Mesenchymal stem cell of the bone marrow (primary cell): Measurements from ENCODE around the gene SMARCA2.

GRCh38 chr9:225042-225613, 10.5 kb downstream of the DOCK8 start:
- CAGE, long polyA plus RNA, result no peak

DNA sequence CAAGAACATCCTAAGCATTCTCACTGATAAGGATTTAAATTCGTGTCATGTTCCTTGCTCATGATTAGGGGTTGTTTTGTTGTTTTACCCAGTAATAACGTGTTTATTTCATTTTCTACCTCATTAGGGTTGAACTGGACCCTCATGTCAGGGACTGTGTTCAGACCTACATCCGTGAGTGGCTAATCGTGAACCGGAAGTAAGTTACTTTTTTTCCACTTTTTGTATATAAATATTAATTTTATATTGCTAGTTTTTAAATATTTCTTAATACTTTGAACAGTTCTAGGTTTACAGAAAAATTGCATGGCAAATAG, 74.7 kb downstream of the DOCK8 start:
- CAGE, long polyA plus RNA, result no peak

- CAGE, long polyA plus RNA, result no peak
These were observed 65.0 kb upstream of the KANK1 start for GRCh38 chr9:439417-439917.

GRCh38 chr9:585928-586556, 81.5 kb downstream of the KANK1 start:
- CAGE, long polyA plus RNA, result no peak

DNA sequence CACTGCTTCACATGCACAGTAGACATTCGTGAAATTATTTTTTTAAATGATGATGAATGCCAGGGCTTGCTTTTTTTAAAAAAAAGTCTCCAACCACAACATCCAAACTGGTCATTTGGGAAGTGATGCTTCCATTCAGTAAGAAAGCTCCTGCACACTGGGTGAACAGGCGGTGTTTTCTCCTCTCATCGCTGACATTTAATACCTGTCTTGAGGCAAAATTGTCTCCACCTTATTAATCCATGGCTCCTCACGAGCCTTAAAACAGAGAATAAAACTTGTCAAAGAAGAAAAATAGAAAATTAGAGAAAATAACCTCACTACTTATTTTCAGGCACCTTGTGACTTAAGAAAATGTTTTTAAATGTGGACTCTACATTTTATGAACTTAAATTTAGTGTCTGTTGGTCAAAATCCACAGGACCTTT, 114.2 kb downstream of the KANK1 start:
- CAGE, long polyA plus RNA, result no peak

DNA sequence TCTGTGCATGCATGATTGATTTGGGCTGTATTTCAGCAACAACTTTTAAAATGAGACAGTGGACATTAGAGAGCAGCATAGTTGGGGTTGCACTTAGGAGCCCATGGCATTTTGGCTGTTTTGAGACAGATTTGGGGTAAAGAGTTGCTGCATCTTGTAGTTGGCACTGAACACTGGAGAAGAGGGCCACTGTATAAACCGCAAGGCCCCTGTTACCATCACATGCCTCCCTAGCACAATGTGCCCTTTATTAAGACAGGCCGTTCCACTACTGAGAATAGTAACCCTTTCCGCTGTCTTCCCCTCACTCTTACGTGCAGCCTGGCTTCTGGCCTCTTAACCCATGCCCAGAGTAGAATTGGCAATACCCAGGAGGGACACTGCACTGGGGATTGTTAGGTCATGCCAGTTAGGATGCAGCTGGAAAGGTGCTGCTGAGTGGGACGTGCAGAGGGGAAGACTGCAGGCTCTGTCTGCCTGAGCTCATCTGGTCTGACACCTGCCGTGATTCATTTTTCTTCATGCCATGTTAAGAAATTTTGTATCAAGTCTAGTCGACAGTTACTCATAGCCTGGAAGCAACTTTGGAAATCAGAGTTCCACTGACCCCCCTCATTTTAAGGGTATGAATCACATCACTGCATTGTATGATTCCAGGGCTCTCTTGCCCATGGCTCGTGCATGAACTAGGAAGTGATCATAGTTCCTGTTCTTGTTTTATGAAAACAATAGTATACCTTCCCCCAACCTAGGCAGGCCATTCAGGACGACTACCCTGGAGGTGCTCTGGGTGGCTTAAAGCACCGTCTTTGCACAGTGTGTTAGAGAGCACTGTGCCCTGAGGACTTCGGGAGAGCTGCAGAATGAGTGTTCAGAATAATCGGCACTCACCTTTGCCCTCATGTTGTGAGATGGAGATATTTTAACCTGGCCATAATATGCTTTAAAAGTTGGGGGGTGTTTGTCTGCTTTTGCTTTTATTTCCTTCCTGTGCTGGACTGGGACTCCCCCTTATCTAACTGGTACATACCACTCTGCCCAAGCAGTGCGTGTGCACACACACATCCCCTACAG, 146.7 kb upstream of the DMRT1 start:
- CAGE, long polyA plus RNA, result no peak

DNA sequence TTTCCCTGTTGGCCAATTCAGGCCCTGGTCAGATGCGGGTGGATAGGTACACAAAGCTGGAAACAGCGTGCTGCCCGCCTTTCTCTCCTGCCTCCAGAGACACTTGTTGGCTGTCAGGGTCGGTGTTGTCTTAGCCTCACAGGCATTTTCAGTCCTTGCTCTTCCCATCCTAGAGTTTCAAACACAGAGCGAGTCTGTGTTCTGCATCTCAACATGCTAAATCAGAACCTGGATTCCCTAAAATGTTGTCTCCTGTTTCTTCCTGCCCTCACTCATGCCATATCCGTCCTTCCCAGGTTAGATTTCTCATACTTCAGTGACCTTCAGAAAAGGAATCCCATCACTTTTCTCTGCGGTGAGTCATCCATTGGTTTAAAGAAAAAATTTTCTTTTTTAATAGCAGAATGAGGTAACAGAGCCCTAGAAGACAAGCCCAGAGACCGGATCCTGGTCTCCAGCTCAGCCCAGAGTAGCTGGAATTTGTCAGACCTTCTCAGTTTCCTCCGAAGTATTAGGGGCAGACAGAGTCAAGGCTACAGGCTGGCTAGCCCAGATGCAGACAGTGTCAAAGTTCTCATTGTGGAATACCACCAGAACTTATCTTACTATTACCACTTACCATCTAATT, 143.3 kb upstream of the DMRT1 start:
- CAGE, long polyA plus RNA, result no peak

DNA sequence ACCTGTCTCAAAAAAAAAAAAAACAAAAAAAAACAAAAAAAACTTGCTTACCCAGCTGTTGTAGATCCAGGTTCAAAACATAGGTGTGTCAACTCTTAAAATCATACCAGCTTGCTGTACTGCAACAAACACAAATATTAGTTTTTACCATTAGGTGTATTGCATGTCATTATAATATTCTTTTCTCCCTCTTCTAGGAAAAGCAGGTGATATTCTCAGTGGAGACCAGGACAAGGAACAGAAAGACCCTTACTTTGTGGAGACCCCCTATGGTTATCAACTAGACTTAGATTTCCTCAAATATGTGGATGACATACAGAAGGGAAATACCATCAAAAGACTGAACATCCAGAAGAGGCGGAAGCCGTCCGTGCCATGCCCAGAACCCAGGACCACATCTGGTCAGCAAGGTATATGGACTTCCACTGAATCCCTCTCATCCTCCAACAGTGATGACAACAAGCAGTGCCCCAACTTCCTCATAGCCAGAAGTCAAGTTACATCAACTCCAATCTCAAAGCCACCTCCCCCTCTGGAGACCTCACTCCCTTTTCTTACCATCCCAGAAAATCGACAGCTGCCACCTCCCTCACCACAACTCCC, 130.8 kb upstream of the DMRT1 start:
- CAGE, long polyA plus RNA, result no peak

GRCh38 chr9:1299038-1299540, 248.9 kb downstream of the DMRT2 start:
- CAGE, long polyA plus RNA, result no peak

- CAGE, long polyA plus RNA, result no peak
These were observed 676 bp upstream of the SMARCA2 start for GRCh38 chr9:2014168-2015174.

DNA sequence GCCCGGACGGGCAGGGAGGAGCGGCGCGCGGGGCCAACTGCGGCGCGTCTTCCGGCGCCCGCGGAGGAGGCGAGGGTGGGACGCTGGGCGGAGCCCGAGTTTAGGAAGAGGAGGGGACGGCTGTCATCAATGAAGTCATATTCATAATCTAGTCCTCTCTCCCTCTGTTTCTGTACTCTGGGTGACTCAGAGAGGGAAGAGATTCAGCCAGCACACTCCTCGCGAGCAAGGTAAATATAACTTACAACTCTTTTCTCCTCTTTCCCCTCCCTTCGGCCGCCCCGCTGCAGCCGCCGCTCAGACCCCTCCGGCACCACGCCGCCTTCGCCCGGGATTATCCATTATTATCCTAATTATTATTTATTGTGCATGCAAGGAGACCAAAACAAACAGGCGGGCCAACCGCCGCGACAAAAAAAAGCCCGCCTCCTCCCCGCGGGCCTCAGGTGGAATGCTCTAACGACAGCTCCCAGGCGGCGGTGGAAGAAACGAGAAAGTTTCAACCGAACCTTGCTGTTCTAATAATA, at the start of gene SMARCA2:
SMARCA2 (plus strand) TSS at position 173 of the 527 bp plus-strand sequence.
- CAGE, long polyA plus RNA, result no peak

GRCh38 chr9:2015702-2016540, 774 bp downstream of the SMARCA2 start:
- CAGE, long polyA plus RNA, result no peak

GRCh38 chr9:2124479-2125149, 109.5 kb downstream of the SMARCA2 start:
- CAGE, long polyA plus RNA, result no peak

GRCh38 chr9:2161324-2162164, 146.4 kb downstream of the SMARCA2 start:
- CAGE, long polyA plus RNA, result no peak

DNA sequence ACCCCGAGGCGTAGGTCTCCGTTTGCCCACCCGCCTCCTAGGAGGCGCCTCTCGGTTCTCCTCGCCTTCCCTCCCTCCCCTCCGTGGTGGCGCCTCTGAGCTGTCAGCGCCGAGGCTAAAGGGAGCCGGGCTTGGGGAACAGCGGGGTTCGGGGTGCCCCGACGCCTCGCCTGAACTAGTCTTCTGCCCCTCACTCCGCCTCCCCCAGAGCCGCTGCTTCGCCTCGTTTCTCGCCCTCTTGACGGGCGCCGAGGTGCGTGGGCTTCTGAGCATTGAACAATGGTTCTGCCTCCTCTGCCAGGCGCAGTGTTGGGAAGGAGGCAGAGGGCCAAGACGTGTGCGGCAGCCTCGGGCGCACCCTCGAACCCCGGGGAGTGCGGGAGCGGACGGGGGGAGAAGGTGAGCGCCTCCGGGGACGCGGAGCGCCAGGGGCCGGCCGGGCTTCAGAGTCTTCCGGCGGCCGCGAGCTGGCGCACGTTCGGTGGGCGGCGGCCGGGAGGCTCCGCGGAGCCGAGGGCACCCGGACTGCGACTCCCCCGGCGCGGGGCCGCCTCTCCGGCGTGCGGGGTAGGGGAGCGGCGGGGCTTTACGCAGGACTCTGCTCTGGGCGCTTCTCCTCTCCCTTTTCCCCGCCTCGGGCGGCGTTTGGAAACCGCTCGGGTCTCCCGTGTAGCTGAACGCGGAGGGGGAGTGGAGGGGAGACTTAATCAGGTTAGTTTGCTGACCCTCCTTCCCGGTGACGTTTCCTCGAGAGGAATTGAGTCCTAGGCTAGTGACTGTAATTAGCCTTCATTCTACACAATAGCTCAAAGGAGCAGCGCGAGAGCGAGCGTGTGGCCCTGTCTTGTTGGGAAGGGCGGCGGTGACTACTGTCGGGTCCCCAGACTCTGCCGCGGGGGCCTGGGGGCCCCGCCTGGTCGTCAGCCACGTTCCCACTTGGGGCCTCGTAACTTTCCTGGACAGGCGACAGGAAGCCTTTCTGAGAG, 1.0 kb downstream of the VLDLR start:
- CAGE, long polyA plus RNA, result no peak

- CAGE, long polyA plus RNA, result no peak
These were observed 19.5 kb downstream of the VLDLR start for GRCh38 chr9:2640985-2641557.

GRCh38 chr9:2838297-2838837, 5.5 kb downstream of the PUM3 start:
- CAGE, long polyA plus RNA, result no peak

GRCh38 chr9:3528229-3529096, 2.7 kb upstream of the RFX3 start:
- CAGE, long polyA plus RNA, result no peak

GRCh38 chr9:3789508-3789825, 263.7 kb upstream of the RFX3 start:
- CAGE, long polyA plus RNA, result no peak

- CAGE, long polyA plus RNA, result no peak
These were observed 301.3 kb upstream of the RFX3 start for GRCh38 chr9:3827019-3827535.